CMK (cell line): ENCODE data around the genes ATG9B, FASTK and SMARCD3.

- RRBS, result no CpG with 5 or more reads among the region's 14 CpGs
Measured at GRCh38 chr7:150721923-150722420, 5.6 kb downstream of the GIMAP1 start.

- RRBS, result no CpG with 5 or more reads among the region's 1 CpG
Measured at GRCh38 chr7:150754222-150754692, 17.0 kb downstream of the GIMAP5 start.

GRCh38 chr7:150783967-150784701, 16.0 kb downstream of the TMEM176B start:
- RRBS, result no CpG with 5 or more reads among the region's 10 CpGs

DNA sequence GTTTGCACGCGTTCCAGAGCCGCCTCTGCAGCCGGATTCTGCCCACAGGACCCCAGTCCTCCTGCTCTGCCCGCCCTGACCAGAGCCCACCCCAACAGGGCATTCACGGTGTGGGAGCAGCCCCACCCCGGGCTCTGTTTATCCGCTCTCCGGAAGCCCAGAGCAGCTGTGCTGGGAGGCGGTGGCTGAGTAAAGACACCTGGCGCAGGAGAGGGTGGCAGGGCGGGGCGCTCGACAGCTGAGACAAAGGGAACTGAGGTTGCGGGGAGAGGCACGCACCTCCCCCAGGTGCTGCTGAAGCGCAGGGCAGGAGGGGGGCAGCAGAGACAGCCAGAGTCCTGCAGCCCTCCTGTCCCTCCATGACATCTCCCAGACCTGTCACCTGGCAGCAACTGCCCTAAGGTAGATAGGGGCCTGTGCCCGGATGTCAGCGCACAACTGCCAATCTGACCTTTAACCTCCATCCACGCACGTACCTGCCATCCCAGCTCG, 4.2 kb downstream of the KCNH2 start:
- RRBS, result 96% methylated on average over 3 of the region's 22 CpGs

- RRBS, result 71% methylated on average over 1 of the region's 5 CpGs
Measured at GRCh38 chr7:150975608-150976108, 2.5 kb downstream of the KCNH2 start.

- RRBS, result 98% methylated on average over 3 of the region's 9 CpGs
Measured at GRCh38 chr7:151024131-151024648, at the start of gene ATG9B. Gene ATG9B (minus strand): TSS chr7:151024494.

GRCh38 chr7:151080691-151081788, at the start of gene FASTK:
Gene FASTK (minus strand): TSS chr7:151080809.
- RRBS, result 40% methylated on average over 55 of the region's 100 CpGs

GRCh38 chr7:151082100-151082789, 1.0 kb downstream of the TMUB1 start:
- RRBS, result 77% methylated on average over 3 of the region's 34 CpGs

DNA sequence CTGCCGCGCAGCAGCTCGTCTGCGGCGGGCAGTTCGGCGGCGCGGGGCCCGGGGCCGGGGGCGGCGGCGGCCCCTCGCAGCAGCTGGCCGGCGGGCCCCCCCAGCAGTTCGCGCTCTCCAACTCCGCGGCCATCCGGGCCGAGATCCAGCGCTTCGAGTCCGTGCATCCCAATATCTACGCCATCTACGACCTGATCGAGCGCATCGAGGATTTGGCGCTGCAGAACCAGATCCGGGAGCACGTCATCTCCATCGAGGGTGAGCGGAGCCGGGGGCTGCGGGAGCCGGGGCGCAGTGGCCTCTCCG, 493 bp downstream of the AGAP3 start:
- RRBS, result under 1% methylated on average over 15 of the region's 41 CpGs

GRCh38 chr7:151088589-151088836, 2.2 kb downstream of the AGAP3 start:
- RRBS, result no CpG with 5 or more reads among the region's 7 CpGs

GRCh38 chr7:151123309-151124283, 37.3 kb downstream of the AGAP3 start:
- RRBS, result 94% methylated on average over 25 of the region's 59 CpGs

- RRBS, result 9% methylated on average over 12 of the region's 32 CpGs
Measured at GRCh38 chr7:151247940-151248493, 477 bp downstream of the SMARCD3 start.

DNA sequence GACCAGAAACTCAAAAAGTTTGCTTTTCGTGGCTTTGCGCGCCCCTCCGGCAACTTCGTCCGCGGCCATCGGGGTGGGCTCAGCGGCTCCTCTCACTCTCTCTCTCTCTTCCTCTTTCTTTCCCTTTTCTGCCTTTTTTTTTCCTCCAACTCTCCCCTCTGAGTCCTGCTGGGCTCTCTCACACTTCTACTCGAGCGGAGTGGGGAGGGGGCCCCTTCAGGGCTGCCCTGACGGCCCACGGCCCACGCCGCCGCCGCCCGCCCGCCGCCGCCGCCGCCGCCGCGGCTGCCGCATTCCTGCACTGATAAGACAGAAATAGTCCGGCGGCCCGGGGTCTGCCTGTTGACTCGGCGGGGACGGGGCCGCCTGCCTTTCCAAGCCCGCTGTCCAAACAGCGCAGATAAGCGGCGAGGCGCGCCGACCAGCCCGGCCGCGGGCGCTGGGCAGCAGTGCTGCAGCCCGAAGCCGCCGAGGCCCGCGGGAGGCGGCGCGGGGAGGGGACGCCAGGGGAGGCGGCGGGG, at the start of gene SMARCD3:
Gene SMARCD3, minus strand, starts transcription at position 201 of the 521 bp plus-strand sequence.
- RRBS, result under 1% methylated on average over 12 of the region's 56 CpGs

DNA sequence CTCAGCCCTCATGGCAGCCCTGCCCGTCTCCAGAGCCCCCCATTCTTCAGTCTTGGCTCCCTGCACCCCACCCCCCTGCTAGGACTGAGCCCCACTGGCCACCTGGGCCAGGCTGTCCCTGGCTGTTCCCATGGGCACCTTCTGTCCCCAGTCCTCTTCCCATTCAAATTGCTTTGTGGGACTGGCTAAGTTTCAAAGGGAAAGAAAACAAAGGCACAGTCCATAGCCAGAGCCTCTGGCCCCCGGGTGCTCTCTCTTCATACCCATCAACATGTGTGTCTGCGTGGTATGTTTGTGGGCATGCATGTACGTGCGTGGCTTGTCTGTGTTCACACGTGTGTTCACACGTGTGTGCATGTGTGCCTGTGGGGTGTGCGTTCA, 17.0 kb downstream of the WDR86 start:
- RRBS, result no CpG with 5 or more reads among the region's 8 CpGs

GRCh38 chr7:151436618-151437328, 3.2 kb downstream of the CRYGN start:
- RRBS, result no CpG with 5 or more reads among the region's 14 CpGs

GRCh38 chr7:151466074-151466656, 26.2 kb upstream of the CRYGN start:
- RRBS, result no CpG with 5 or more reads among the region's 9 CpGs

DNA sequence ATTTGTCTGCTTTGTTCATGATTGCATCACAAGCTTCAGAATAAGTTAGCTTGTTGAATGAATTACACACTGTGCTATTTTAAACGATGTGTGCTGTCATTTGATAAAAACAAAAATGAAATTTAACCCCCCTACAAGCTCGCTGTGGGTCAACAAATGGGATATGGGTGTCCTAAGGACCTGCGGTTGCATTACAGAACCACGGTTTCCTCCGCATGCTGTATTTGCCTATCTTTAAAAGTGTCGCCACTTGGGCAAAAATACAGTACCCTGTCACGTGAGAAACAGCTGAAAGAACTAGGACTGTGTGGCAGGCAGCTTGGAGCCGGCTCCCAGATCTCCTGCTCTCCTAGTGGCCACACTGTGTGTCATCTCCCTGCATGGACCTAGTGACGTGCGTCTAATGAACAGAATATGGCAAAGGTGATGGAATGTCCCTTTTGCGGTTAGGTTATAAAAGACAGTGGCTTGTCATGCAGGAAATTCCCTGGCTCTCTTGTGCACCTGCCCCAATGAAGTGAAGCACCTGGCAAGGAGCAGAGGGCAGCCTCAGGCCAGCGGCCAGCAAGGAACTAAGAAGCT, 32.9 kb upstream of the CRYGN start:
- RRBS, result no CpG with 5 or more reads among the region's 12 CpGs

DNA sequence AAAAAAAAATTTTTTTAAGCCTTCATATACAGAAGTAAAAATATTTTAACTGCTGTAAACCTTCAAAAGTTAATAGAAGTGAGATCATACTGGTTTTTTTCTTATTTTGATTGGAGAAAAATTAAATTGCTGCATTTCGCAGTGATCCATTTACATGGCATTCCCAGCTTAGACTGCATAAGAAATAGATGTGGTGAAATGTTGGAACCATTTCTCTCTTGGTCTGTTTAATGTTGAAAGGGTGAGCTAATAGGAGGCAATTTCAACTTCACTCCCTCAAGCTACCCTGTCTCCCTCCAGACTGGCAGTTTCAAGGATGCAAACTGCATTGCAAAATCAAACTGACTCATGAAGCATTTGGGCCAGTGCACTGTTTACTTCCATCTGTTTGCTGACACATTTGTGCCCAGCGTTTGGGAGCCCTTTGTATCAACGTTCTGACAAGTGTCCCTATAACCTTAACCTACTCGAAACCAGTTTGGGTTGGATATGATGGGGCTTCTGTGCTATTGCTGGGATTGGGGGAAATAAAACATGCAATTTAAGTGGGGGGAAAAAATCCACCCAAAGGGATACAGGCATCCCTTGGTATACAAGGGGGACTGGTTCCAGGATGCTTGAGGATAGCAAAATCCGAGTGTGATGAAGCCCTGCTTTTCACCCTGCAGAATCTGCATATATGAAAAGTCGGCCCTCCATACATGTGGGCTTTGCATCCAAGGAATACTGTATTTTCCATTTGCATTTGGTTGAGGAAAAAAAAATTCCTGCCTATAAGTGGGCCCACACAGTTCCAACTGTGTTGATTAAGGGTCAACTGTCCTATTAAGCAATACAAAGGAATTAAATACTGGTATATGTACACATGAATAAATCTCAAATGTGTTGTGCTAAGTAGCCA, 15.7 kb downstream of the RHEB start:
- RRBS, result no CpG with 5 or more reads among the region's 6 CpGs

GRCh38 chr7:151518000-151518731, 1.5 kb downstream of the RHEB start:
- RRBS, result 0% methylated on average over 4 of the region's 29 CpGs

GRCh38 chr7:151632690-151632800, 112.8 kb upstream of the RHEB start:
- RRBS, result no CpG with 5 or more reads among the region's 5 CpGs